Neutrophil (primary cell): ENCODE measurements around the genes SLK and GSTO1.

- PRO-cap: no peak
Measured at GRCh38 chr10:103853817-103854306, 1.5 kb downstream of the SH3PXD2A start.

- PRO-cap: no peak
Measured at GRCh38 chr10:103892211-103892553, 25.8 kb downstream of the STN1 start.

- PRO-cap: bidirectional peak, plus-strand start at chr10:103967169, minus-strand start at chr10:103966984
Measured at GRCh38 chr10:103967075-103968151, at the start of gene SLK. TSS of gene SLK (plus strand) at chr10:103967140.

DNA sequence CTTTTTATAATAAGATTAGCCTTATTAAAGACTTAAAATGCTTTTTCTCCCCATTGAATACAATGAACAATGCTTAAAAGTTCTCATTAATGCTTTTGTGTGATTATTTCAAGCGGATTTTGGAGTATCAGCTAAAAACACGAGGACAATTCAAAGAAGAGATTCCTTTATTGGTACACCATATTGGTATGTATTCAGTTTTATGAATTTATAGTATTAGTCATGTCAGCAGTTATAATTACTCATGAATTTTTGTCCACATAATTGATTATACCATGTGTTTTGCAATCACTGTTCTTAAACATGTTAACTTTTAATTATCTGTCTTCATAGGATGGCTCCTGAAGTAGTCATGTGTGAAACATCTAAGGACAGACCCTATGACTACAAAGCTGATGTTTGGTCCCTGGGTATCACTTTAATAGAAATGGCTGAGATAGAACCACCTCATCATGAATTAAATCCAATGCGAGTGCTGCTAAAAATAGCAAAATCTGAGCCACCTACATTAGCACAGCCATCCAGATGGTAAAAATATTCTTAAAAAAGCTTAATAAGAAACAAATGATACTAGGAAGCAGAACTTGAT lies 31.9 kb downstream of the SLK start:
- PRO-cap: no peak

GRCh38 chr10:104019528-104020033 lies 52.6 kb downstream of the SLK start:
- PRO-cap: no peak

DNA sequence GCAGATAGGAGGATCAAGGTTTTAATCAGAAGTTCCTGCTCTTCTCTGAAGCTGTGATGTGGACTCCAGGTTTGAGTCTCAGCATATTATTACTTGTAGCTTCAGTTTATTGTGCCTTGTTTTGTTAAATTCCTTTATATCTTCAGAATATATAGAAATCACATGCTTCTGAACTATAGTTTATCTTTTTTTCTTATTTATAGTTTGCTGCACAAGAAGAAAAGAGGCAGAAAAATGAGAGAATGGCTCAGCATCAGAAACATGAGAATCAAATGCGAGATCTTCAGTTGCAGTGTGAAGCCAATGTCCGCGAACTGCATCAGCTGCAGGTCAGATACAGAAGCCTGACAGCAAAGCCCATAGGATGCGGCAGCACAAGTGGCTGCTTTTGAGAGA lies 53.3 kb downstream of the SLK start:
- PRO-cap: no peak

DNA sequence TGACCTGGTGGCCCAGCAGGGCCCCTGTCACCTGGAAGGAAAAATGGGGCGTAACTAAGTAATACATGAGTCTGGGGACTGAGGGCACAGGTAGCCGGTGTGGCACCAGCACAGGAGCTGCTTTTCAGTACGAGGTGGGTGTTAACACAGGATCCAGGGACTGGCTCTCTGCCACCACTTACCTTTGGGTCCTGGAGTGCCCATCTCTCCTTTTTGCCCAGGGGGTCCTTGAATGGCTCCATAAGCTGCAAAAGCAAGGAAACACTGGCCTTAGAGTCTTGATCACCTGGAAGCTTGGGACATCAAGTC lies 53.0 kb downstream of the COL17A1 start:
- PRO-cap: no peak

DNA sequence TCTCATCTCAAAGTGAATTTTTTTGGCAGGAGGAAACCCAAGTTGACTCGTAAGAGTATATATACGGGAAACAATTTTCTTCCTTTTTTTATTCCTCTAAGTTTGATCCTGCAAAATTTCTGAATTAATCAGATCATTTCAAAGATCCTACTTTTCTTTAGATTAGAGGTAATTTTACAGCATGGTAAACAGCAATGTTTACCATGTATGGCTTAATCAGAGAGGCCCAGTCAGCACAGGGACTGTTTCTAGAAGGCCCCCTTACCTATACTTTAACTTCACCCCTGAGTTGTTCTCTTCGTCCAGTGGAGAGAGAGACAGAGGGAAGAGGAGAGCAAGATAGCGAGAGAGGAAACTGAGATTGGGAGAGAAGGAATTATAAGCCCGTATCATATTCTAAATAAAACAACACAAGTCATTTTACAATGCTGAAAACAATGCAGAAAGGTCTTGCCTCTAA lies 634 bp downstream of the COL17A1 start:
- PRO-cap: no peak

- PRO-cap: unidirectional peak, plus-strand start at chr10:104254901
Measured at GRCh38 chr10:104253915-104255040, at the start of gene GSTO1. TSS of gene GSTO1 (plus strand) at chr10:104254892.

GRCh38 chr10:104259980-104260754 lies 5.5 kb downstream of the GSTO1 start:
- PRO-cap: no peak

DNA sequence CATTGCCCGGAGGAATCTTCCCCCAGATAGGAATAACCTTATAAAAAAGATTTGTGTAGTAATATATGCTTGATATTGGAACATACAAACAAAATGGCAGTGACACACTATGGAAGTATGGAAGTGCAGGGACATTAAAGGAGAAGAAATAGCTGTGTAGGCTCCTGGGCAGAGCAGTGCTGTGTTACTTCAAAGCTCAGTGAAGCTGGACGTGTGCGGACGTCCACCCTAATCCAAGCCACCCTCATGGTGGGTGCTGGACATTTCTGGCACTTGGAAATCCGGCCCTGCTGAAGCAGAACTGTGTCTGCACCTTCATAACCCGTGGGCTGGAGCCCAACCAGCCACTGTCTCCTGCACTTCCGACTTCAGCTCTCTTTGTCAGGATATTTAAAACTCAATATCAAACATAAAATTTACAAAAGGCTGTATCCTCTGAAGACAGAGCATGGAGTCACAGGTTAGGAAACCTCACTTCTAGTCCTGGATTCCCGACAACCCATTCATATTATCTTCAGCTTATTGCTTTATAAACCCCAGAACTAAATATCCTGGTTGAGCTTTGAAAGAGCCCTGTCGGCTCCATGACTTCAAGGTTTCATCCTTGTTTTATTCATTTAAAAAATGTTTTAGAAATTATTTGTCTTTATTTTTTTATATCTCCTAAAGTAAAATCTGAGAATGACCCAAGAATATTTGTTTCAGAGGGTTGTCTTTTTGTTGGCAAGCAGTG lies 29.2 kb downstream of the GSTO2 start:
- PRO-cap: no peak

DNA sequence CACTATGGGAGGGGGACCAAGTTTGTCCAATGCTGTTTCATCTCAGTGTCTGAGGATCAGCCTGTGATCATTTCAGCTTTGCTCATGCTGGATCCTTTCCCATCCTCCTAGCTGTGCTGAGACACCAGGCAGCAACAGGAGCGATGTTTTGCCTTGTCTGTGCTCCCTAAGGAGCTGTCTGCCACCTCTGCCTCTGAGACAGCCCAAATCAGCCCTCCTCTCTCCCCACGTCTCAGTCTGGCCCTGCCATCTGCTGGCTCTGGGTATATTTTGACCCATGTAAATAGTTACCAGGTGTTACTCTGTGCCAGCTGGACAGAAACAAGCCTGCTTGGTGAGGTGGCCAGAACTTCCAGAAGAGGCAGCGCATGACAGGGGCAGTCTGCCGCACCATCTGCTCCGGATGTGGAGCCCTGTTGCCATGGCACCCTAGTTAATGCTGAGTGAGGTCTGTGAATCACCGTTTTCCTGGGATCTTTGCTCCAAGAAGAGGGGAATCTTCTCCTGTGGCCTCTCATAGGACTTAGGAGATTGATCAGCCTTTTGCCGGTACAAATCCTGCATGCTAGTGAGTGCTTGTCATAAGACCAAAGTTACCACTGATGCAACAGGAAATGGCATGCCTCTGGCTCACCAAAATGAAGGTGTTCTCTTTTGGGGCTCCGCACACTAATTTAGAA lies 31.8 kb downstream of the GSTO2 start:
- PRO-cap: no peak

DNA sequence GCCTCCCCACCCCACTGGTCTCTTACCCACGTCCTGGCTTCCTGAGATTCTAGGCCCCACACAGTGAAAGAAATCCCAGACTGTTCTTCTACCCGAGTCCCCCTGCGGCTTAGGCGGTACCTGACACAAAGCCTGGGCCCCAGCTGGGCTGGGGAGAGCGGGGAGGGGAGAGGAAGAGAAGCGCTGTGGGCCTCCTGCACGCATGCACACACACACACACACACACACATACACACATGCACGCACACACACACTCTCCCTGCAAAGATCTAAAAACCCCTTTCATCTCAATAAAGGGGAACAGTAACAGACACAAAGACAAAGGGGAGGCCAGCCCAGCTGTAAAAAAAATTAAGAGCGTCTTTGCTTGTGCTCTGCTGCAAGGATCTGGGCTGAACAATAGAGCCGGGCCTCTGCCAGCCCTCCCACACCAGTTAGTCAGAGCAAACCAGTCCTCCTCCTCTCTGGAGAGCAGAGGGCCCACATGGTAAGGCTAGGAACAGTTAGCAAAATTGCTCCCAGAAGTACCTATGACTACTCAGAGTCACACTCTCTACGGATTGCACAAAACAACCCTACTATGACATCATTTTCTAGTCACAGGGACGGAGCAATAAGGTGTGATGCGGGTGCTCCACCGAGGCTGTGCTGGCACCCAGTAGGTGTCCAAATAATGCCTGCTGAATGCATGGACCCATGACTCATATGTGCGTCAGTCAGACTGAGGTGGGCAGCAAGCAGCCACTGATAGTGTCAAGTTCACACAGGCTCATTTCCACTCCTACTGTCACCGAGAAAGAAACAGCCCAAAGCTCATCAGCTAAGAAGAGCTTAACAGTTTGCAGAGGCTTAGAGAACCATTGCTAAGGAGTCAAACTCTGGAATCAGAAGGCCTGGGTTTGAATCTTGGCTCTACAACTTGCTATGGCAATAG lies 9.2 kb downstream of the ITPRIP start:
- PRO-cap: no peak

GRCh38 chr10:104329773-104330871 lies 8.1 kb downstream of the ITPRIP start:
- PRO-cap: no peak

DNA sequence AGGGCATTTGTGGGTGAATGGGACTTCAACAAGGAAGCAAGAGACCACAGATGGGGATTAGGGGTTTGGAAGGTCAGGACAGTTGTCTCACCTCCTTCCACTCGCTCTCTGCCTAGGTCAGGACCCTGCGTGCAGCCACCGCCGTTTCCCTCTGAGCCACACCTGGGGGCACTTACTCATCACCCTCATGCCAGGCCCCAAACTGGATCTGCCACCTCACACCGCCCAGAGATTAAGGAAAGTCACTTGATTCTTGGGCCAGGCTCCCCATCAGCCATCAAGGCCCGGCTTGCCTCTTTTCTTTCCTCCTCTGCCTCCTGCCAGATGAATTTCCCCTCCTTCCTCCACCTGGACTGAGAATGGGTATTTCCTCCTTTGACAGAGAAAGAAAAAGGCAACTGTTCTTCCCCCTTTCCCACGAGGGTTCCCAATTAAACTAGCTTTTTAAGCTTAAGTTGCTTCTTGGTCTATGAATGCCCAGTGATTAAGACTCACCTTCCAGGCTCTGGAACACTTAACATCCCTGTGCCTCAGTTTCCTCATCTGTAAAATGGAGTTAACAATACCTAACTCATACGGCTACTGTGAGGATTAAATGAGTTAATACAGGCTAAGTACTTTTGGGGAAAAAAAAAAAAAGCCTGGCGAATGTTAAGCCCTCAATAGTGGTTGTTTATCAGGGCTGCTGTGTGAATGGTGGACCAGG lies 2.8 kb downstream of the ITPRIP start:
- PRO-cap: no peak

DNA sequence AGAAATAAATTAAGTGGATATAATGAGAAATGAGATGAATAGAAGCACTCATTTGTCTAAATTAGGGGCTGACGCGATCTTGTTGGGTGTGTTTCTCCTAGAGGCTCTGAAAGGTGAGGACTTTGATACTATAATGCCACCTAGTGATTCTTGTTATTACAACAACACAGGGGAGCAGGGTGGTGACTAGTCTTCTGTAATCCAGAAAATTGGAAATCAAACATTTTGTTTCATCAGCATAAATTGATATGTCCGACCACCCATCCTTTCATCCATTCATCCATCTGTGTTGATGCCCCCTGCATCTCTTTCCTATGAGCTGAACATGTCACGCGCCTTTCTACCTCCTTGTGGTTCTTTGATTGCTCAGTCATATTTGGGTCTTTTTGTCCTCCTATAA lies 3.4 kb upstream of the CFAP58 start:
- PRO-cap: no peak

- PRO-cap: no peak
Measured at GRCh38 chr10:104447163-104447946, 93.7 kb downstream of the CFAP58 start.

- PRO-cap: no peak
Measured at GRCh38 chr10:104639304-104639928, 1.7 kb upstream of the SORCS3 start.

DNA sequence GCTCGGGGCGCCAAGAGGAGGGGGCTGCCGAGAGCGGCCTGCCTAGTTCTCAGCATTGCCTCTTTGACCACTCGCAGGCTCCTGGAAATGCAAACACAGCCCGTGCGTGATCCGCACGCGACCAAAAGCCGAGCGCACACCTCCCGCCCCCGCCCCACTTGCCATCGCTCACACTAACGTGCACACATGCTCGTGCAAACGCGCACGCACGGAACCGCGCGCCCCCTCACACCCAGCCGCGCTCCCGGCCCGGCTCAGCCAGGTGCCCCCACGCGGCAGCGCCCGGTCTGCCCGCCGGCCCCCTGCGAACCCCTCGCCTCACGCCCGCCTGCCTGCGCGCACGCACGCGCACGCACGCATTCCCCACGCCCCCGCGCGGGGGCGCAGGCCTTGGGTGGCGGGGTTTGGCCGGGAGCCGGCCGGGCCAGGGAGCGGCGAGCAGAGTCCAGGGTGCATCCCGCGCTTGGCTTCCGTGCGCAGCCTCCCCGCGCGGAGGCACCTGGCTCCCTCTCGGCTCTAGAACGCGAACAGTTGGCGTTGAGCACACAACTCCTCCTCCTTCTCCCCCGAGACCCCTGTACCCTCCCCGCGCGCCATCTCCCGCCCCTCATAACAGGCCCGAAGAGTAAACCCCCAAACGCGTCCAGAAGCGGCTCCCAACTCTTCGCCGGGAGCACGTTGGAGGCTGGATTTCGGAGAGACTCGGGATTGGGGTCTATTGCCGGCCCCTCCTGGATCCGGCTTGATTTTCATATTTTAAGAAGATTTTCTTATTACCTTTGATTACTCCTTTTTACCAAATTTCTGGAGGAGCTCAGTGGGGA lies 672 bp upstream of the SORCS3 start:
- PRO-cap: no peak

- PRO-cap: no peak
Measured at GRCh38 chr10:105880451-105880869, 1239.4 kb downstream of the SORCS3 start.